ENCODE measurements around a stretch of chr1.

DNA sequence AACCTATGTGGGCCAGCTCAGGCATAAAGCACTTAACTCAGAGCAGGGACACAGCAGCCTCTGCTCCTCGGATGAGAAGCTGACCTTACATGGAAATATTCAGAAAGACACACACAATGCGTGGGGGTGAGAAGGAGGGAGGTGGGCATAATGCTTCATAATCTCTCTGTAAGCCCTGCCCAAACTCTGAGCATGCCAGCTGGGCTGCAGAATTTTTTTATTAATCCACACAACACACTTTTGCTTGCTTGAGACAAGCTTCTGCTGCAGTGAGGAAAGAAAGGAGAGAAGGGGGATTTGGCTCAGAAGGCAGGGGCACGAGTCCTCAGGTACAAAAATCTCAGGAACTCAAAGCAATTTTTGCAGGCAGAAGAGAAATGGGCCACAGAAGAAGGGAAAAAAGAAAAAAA lies 21.5 kb downstream of the KCND3 start:
- PRO-cap = no peak

- PRO-cap = no peak
Observed at GRCh38 chr1:112020578-112020943, 31.1 kb upstream of the KCND3 start.

GRCh38 chr1:112056290-112056894 lies 66.9 kb upstream of the KCND3 start:
- PRO-cap = no peak

- PRO-cap = no peak
Observed at GRCh38 chr1:112429751-112430178, 33.8 kb downstream of the CTTNBP2NL start.

DNA sequence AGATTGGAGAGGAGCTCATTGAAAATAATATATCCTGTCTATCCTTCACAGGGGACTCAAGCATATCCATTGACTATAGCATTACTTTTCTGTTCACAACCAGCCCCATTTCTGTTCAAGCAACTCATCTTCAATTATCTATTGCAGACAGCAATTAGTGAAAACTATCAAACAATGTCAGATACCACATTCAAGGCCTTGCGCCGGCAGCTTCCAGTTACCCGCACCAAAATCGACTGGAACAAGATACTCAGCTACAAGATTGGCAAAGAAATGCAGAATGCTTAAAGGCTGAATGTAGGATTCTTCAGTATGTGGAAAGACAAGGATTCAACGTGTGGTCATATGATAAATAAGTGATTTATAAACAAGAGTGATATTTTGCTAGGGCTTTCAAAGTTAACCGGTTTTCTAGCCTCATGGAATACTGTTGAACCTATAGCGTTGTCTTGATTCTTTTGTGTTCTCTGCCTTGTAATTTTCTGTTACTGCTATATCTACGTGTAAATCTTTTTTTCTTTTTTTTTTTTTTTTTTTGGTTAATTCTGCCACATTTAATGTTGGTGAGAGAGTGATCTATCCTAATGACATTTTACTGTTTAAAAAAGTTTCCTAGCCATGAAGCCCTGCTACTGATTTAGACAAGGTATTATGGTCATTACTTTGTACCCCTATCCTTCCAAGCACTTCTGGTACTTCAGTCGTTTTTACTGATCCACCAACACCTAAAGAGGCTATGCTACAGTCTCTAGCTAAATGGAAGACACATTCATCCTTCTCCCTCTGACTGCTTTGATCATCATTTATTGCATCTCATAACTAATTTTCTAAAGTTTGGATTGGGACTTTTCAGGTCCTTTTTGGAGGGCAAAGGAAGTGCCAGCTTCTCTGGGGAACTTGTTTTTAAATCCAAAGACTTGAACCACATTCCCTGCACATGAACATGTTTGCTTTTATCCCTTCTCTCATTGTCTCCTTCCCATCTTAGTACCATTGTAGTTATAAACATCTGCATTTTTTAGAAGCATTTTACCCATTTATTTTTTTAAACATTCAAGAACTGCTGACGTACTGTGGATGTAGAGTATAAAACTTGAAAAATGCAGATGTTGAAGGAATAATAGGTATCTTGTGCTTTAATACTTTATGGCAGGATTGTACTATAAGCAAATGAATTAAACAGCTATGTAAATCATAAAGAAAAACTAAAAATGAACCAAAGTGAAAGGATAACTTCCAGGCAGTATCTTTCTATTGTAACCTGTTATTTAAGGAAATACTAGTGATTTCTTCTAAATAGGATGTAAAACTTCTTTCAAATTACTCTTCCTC lies 4.1 kb upstream of the MOV10 start:
- PRO-cap = no peak

GRCh38 chr1:112672463-112673520 lies 1.7 kb upstream of the MOV10 start:
- PRO-cap = no peak

GRCh38 chr1:112675824-112676081 lies 1.3 kb downstream of the MOV10 start:
- PRO-cap = no peak

- PRO-cap = no peak
Observed at GRCh38 chr1:112714009-112714905, 875 bp downstream of the PPM1J start.

DNA sequence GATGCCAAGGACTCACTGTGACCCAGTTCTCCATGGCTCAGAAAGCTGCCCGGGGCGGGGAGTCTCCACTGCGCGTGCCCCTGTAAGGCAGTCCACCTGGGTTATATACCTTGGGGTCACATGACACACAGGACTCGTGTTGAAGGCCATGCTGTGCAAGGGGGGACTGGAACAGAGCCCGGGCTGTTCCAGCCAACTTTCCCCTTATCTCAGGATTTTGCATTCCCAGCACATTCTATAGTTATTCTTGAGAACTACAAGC lies 75.4 kb downstream of the TAFA3 start:
- PRO-cap = no peak

- PRO-cap = no peak
Observed at GRCh38 chr1:112912730-112913302, 43.2 kb downstream of the SLC16A1 start.

- PRO-cap = no peak
Observed at GRCh38 chr1:112997748-112998351, 41.9 kb upstream of the SLC16A1 start.

- PRO-cap = no peak
Observed at GRCh38 chr1:112998826-112999491, 43.0 kb upstream of the SLC16A1 start.

GRCh38 chr1:113205886-113206430 lies 133.0 kb downstream of the LRIG2 start:
- PRO-cap = no peak

GRCh38 chr1:113252747-113253079 lies 137.6 kb upstream of the MAGI3 start:
- PRO-cap = unidirectional peak, plus-strand start at chr1:113252884

DNA sequence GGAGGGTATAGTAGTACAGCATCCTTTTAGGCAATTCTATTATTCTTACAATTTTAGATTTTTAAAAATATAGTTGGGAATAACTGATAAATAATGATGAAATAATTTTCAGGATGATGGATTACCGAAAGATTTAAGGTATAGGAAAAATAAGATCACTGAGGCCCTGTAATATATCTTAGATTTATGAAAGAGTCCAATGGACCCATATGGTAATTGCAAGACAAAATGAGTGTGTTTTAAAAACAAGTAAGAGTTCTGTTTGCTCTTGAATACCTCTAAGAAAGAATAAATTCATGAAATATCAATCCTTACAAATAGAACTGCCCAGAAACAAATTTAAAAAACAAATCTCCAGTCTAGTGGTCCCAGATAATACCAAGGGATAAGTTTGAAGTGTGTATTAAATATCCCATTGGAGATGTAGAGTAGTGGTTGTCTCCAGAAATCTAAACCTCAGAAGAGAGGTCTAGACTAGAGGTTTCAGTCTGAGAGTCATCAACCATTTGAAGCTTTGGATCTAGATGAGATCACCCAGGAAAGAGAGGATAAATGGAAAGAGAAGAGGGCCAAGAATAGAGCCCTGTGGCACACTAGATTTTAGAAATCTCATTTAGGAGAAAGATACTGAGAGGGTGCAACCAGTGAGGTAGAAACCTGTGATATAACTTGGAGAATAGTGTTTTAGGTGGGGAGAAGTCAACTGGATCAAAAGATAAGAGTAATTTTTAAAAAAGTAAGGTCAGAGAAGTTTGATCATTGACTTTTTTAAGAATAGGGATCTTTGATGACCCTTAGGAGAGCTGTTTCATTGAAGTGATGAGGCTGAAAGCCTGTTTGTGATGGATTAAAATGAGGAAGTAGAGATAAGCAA lies 72.7 kb downstream of the MAGI3 start:
- PRO-cap = no peak

GRCh38 chr1:113812789-113813078 lies 458 bp upstream of the RSBN1 start:
- PRO-cap = no peak

GRCh38 chr1:113931227-113931926 lies 2.3 kb downstream of the HIPK1 start:
- PRO-cap = no peak

- PRO-cap = no peak
Observed at GRCh38 chr1:113957824-113958402, 21.4 kb upstream of the OLFML3 start.

- PRO-cap = no peak
Observed at GRCh38 chr1:113975676-113976958, 3.2 kb upstream of the OLFML3 start.

- PRO-cap = no peak
Observed at GRCh38 chr1:114154729-114155175, 1.1 kb upstream of the SYT6 start.